Penis (tissue), 1 donor: ENCODE data around the genes RTP4 and SST.

- PRO-cap, result no peak
Measured at GRCh38 chr3:186932483-186933024, 2.2 kb downstream of the ST6GAL1 start.

- PRO-cap, result no peak
Measured at GRCh38 chr3:186966252-186967122, 36.2 kb downstream of the ST6GAL1 start.

- PRO-cap, result no peak
Measured at GRCh38 chr3:186976060-186976259, 45.6 kb downstream of the ST6GAL1 start.

DNA sequence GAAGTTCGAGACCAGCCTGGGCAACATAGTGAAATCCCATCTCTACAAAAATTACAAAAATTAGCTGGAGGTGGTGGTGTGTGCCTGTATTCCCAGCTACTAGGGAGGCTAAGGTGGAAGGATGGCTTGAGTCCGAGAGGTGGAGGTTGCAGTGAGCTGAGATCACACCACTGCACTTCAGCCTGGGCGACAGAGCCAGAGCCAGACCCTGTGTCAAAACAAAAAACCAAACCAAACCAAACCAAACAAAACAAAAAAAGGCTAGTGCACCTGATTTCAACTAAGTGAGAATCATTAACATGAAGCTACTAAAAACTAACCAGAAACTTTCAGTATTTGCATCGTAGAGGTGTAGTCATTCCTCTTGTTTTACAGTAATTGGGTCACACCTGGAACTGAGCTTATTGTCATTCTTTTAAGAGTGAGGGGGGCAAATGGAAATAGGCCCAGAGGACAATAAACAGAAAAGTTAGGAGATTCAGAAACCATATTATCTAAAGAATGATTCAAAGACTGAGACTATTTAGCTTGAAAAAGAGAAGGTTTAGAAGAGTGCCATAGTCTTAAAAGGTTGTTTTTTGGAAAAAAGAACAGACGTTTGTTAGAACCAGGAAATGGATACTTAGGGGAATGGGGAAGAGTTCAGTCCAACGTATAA, 58.5 kb downstream of the ST6GAL1 start:
- PRO-cap, result no peak

DNA sequence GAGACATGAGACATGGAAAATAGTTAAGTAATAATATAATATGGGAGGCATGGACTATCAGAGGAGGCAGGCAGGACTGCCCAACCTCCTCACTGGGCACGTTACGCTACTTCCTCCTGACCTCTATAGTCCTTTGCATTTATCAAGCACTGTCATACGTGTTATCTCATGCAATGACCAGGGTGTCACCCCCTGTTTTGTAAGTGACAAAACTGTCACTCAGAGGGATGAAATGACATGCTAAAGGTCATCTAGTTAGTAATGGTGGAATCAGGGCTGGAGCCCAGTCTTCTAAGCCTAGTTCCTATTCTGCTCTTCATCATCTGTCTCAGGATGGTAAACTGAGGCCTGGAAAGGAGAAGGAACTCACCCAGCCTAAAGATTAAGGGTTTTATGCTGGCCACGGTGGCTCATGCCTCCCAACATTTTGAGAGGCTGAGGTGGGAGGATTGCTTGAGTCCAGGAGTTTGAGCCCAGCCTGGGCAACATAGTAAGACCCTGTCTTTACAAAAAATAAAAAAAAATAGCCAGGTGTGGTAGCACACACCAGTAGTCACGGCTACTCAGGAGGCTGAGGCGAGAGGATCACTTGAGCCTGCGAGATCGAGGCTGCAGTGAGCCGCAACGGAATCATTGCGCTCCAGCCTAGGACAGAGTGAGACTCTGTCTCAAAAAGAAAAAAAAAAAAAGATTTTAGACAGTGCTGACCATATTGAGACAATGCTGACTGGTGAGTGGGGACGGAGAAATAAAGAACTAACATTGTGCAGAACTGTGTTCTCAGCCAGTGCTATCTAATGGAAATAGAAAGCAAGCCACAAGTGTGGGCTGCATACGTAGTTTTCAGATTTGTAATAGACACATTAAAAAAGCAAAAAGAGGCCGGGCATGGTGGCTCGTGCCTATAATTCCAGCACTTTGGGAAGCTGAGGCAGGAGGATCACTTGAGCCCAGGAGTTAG, 67.0 kb downstream of the ST6GAL1 start:
- PRO-cap, result no peak

- PRO-cap, result no peak
Measured at GRCh38 chr3:187041241-187041420, 98.2 kb downstream of the RPL39L start.

DNA sequence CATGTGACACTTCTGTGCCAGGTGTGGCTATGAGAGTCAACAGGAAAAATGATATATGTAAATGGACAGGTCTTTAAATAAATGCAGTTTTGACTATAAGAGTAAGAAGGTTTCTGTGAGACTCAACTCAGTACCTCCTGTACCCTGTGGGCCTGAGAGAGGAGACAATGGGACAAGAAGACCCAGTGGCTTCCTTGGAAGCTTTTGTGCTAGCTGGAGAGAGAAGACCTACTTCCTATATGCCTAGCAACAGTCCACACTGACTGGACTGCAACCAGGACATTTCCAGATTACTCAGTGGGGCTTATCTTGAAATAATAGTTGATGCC, 73.9 kb downstream of the RPL39L start:
- PRO-cap, result no peak

GRCh38 chr3:187263903-187264503, 27.5 kb downstream of the MASP1 start:
- PRO-cap, result no peak

DNA sequence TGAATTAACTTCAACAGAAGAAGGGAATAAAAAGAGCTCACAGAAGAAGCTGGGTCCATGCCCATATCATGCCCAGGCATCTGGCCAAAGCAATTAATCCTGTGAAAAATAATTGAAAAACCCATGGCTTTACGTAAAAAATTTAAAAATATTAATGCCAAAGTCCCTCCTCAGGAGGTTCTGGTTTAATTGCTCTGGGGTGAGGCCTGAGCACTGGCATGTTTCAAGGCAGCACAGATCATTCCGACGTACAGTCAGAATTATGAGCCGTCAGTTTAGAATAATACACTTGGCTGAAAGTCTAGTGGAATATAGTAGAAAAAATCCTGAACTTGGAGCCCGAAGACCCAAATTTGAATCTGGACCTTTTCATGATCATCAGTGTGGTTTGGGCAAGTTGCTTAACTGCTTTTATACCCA, 2.1 kb downstream of the MASP1 start:
- PRO-cap, result no peak

DNA sequence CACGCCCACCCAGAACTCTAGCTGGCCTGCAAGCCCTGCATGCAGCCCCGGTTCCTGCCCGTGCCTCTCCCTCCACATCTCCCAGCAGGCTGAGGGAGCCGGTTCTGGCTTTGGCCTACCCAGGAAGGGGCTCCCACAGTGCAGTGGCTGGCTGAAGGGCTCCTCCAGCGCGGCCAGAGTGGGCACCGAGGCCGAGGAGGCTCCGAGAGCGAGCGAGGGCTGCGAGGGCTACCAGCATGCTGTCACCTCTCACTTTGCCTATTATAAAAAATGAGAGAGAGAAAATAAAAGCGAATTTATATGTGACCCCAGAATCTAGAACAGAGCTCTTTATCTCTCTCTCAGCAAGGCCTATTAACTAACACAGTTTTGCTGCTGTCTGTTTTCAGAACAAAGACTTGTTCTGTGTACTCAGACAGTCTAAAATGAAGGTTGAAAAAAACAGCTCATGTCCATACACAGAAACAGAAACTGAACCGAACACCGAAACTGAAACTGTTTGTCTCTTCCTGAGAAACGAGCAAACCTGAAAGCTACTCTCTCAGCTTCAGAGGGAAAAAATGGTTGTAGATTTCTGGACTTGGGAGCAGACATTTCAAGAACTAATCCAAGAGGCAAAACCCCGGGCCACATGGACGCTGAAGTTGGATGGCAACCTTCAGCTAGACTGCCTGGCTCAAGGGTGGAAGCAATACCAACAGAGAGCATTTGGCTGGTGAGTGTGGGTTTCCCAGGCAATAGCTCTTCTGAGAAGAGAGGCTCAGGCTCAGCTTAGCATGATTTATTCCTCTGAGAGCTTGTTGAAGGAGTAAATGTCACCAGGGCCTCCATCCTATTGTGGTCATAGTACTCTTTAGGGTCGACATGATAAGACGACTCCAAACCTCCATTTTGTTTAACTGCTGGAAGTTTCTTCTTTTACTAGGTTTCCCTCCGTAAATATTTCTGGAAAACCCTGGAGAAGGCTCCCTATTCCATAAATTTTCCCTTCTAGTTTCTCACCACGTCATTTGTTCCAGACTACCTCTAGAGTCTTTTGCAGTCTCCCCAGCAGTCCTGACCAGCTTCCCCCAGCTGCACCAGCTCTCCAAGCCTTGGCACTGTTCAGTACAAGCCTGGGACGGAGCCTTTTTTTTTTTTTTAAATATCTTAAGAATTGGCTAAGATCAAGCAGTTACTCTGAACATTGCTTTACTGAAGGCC, at the start of gene RTP4:
RTP4 (plus strand) TSS at position 504 of the 1,203 bp plus-strand sequence.
- PRO-cap, result bidirectional peak, plus-strand start at position 505 of the sequence, minus-strand start at position 349 of the sequence; unidirectional peak, plus-strand start at position 661 of the sequence; bidirectional peak, plus-strand start at position 1,053 of the sequence, minus-strand start at position 1,096 of the sequence

GRCh38 chr3:187537726-187538084, 132.5 kb downstream of the SST start:
- PRO-cap, result no peak

GRCh38 chr3:187670092-187670740, at the start of gene SST:
Gene SST (minus strand): TSS chr3:187670394.
- PRO-cap, result no peak

DNA sequence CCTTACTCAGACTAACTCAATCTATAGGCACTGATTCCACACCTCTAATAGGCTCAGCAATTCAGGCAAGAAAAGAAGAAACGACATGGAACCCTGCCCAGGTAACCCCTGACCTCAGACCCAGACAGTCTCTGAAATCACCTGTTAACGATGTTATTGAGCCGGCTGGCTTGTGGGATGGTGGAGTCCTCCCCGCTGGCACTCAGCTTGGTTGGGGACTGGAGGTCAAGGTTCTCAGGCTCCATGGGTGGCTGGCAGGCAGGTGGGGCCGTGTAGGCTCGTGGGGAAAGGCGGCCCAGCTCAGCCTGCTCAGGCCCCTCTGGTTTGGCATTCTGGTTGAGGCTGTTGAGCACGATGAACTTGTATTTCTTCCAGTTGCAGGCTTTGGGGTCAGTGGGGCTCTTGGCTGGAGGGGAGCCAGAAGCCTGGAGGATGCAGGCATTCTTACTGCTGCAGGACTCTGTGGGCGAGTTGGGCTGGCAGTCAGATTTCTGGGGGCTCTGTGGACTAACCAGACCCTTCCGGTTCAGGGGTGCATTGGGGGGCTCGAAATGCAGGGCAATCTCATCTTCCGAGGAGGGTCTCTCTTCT, 16.3 kb downstream of the BCL6 start:
- PRO-cap, result no peak

GRCh38 chr3:187735394-187735882, 9.8 kb downstream of the BCL6 start:
- PRO-cap, result no peak

DNA sequence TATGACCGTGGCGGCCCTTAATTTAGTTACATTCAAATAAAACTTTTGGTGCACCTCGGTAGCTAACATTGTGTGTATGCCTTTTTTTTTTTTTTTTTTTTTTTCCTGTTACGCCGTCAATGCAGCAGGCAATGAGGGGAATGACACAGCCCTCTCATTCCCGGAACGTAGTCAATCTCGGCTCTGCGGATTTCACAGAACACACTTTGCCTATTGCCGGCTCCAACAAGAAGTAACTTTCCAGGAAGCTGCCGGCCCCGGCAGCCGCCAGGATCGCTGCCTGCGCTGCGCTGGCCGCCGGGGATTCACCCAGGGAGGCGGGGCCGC, 7.6 kb downstream of the BCL6 start:
- PRO-cap, result bidirectional peak, plus-strand start at position 174 of the sequence, minus-strand start at position 185 of the sequence; bidirectional peak, plus-strand start outside the sequence, minus-strand start at position 307 of the sequence

DNA sequence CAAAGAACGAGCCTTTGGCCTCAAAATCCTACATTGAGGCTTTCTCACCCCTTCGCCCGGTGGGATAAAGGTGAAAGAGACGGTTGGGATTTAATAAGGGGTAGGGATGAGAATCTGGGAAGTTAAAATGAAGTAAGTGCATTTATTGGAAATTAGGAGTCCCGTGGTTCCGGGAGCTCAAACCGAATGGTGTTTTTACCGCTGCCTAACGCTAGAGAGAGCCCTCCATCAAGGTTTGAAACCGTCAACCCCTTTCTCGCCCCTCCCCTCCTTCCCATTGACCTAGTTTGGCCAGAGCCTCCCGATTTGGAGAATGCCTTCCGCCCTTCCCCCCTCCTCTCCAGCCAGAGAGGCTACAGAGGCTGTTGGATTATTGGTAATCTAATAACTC, 6.5 kb downstream of the BCL6 start:
- PRO-cap, result bidirectional peak, plus-strand start at position 310 of the sequence, minus-strand start at position 66 of the sequence

GRCh38 chr3:187943616-187944318, 198.5 kb upstream of the BCL6 start:
- PRO-cap, result no peak

DNA sequence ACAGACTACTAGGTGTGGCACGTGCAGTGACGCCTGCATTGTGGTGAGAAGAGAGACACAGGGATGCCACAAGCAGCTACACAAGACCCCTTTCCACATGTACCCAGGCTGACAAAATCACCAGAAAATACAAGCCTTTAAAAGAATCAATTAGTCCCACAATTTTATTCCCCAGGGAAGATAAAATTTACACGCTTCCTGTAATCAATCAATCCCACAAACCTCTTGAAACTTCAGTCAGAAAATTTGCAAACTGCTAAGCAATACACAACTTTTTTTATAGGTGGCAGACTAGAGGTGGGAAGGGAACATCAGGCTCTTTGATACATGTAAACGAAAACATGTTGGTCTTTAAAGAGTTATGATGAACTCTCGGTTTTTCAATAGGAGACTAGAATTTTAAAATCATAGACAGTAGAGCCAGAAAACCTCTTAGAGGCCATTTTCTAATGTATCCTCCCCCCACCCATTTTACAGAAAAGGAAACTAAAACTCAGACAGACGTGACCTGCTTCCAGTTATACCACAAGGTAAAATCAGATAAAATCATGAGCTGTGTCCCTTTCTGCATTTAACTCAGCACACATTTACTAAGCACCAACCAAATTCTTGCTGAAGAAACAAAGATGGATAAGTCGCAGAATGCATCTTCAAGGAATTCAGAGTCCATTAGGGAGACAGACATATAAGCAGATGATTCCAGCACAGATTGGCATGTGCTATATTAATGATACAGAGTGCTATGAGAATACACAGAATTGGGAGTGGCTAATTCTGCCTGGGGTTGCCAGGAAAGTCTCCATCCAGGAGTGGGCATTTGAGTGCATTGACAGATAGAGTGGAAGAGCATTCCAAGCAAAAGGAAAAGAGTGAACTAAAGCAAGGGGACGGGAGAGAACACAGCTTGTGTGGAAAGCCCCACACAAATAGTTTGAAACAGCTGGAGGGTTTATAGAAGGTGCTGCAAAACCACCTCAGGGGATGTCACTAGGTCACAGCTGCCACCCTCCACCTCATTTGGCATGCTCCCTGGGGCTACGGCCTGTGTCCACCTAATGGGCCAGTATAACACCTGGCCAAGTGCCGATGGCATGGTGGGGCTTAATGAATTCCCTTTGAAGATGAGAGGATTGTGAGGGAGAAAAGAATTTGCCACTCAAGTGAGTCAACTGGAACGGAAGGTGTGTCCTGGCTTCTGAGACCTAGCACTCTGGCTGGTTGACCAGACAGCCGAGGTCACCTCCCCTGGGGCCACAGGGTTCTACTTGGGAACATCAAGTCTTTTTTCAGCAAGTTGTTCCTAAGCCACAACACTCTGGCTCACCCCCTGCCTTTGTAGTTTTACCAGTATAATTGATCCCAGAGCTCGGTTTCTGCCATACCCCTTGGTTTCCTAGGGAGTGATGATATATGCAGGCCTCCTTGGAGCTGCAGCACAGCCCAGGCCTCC, 178.8 kb upstream of the LPP start:
- PRO-cap, result no peak

DNA sequence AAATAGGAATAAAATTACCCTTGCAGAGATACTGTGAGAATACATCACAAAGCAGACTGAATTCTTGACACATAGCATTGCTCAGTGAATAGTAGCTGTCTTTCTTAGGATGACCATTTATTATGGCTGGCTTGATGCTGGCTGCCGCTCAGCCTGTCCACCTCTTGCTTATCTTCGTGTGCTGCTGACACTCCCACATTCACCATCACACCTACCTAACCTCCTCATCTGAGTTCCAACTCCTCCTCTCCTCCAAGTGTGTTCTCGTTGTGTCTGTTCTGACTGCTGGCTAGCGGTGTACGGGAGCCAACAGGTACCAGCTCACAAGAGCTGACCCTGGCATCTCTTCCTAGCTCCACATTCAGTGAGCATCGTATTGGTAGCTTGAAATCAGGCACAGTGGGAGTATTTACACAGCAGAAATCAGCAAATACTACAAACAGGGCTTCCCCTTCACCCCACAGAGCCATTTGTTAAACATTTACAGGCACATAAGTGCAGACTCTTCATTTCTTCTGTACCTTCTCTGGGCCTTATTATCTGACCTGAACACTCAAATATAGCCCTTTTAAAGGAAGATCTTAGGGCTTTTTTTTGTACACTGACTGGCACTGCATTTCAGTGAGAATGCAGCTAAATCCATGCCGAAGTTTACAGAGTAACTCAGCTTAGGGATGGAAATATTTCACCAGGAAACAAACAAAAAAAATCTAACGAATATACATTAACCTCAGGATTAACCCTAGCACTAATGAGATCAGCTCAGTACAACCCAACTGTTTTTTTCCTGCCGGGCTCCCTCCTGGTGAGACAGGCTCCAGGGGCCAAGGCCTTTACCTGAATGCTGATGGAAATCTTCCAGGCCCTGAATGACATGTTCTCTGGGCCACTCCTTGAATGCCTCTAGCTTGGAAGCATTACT, 150.6 kb upstream of the LPP start:
- PRO-cap, result no peak

DNA sequence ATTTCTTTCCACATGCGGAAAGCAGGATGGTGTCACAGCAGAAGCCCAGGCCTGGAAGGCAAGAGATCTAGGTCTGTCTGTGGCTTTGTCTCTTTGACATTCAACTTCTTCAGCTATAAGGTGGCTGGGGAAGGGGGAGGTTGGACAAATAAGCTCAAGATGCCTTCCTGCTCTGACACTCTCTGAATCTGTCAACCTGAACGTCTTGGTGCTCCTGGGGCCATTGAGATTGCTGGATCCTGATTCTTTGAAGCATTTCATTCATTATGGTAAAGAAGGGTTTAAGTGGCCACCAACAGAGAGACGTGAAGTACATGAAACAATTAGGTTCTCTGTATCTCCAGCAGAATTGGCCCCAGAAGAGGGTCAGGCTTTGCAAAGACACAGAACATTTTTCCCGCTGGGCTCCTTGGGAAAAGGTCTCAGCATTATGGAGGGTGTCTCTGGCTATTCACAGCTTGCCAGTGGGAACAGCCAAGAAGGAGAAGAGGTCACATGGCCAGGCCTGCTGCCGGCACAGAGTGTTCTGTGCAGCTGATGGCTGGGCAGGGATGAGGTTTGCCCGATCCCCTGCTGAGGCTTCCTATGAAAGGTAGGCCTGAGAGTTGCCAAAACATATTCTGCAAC, 77.9 kb upstream of the LPP start:
- PRO-cap, result no peak